Thoracic aorta (tissue), 1 donor: ENCODE measurements around a stretch of chr13.

DNA sequence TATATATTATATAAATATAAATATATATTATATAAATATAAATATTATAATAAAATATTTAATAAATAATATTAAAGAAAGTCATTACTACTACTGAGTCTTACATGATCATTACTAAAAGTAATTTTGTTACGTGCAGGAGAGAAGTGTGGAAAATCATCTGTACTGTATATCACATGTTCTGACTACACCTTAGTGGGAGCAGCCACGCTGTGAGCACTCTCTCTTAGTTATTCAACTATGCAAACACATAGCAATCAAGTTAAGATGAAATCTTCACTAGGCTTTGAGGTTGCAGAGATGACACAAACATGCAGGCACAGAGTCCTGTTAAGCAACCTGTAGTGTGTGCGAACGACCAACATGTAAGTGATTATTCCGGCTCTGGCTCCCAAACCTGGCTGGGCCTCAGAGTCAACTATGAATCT, 91.6 kb downstream of the IRS2 start:
- RAMPAGE, long total RNA, result no peak

DNA sequence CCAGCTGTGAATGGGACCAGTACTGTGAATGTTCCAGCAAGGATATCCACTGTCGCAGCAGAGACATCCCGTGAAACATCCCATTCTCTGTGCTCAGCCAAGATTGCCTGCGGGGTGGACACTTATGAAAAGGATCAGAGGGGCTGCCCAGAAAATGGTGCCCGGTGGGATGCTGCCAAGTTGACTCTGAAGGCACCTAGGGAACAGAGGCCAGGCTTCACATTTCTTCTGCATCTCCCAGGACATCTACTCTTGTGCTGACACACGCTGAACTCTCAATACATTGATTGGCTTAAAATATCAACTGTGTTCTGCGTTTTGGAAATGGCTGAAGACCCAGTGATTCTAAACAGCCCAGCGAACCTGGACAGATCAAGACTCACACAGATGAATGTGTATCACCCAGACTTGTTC, 15.8 kb downstream of the IRS2 start:
- RAMPAGE, long total RNA, result no peak

DNA sequence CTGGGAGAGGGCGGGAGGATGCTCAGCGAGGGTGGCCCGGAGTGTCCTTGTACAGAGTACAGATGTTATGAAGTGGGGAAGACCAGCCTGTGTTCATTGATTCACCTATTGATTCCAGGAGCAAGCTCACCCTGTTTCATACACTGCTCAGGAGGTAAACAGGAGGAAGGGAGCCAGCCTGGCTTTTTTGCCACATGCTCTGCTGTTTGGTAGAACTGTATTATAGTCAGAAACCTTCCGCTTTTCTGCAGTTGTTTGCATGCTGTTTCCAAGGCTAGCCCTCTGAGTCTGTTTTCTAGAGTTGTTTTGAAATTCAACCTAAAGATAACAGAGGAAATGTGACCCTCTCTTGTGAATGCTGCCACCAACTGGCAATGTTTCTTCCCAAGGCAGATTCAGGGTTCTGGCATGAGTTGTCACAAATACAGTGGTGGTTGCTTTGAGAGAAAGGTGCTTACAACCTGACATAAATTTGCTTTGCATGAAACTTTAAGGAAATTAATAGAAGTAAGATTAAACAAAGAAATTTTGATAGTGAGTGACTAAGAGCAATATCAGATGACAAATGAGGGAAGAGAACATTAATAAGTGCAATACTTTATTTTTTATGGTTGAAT, 4.9 kb upstream of the IRS2 start:
- RAMPAGE, long total RNA, result no peak

- RAMPAGE, long total RNA, result no peak
Observed at GRCh38 chr13:110024120-110024376, 237.7 kb upstream of the IRS2 start.

- RAMPAGE, long total RNA, result no peak
Observed at GRCh38 chr13:110128401-110128961, 178.5 kb downstream of the COL4A1 start.

DNA sequence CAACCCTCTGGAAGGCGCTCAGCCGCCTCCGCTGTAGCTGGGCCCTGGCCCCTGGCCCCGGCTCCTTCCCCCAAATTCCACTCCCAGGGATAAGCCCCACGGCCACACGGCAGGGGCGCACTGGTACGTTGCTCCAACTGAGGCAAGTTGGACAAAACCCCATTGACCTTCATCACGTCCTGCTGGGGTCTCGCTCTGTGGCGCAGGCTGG, 58.7 kb downstream of the COL4A1 start:
- RAMPAGE, long total RNA, result no peak

- RAMPAGE, long total RNA, result no peak
Observed at GRCh38 chr13:110264436-110265172, 42.4 kb downstream of the COL4A1 start.

GRCh38 chr13:110282439-110282976, 24.4 kb downstream of the COL4A1 start:
- RAMPAGE, long total RNA, result no peak

DNA sequence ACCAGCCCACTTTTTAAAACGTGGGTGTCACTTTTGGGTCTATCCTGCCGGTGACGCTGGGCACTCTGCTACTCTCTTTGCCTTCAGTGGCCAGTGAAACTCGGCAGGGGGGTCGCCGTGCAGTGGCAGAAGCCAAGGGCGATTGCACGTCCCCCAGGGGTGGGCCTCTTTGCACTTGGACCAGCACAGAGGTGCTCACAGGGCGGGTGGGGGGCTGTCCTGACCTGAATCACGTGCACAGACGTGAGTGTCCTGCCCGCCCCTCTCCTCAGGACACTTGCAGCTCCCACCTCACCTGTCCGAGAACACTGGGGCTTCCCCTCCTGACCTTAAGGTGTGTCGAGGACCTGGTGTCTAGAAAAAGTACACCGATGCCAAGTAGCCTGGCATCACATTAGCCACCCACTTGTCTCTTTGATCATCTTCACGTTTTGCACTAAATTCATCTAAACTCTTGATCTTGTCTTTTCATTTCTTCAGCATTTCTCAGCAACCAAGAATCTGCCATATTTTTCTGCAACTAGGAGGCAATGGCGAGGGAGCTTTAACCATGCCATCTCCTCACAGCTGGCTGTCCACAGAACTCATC, 16.0 kb downstream of the COL4A1 start:
- RAMPAGE, long total RNA, result no peak

GRCh38 chr13:110301281-110302360, 5.3 kb downstream of the COL4A1 start:
- RAMPAGE, long total RNA, result no peak

GRCh38 chr13:110375871-110376461, 68.9 kb downstream of the COL4A2 start:
- RAMPAGE, long total RNA, result no peak

DNA sequence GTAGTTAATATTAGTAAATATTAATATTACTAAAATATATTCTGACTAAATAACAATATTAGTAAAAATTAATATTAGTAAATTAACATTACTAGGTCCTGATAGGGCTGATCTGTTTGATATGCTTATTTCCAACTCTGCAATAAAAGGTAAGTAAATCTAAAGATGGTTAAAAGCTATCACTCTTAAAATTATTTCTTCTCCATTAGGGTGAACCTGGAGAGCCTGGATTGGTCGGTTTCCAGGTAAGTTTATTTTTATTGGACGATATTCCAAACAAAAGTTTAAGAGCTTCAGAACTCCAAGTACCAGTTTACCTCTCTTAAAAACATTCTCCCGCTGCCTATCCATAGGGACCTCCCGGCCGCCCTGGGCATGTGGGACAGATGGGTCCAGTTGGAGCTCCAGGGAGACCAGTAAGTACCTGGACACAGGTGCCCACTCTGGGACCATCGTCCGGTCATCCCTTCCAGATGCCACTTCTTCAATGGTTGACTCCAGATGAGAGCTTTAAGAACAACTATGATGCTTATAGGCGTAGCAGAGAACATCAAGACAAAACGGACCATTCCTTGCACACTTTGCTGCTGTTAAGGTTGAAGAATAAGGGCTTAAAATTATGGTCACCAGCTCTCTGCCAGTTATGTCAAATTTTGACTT, 123.2 kb downstream of the COL4A2 start:
- RAMPAGE, long total RNA, result start-site peak on the plus strand centred at position 204 of the sequence, 84 bp wide, 56 reads

GRCh38 chr13:110441210-110441619, 120.3 kb downstream of the RAB20 start:
- RAMPAGE, long total RNA, result no peak

GRCh38 chr13:110632205-110632912, 17.0 kb downstream of the NAXD start:
- RAMPAGE, long total RNA, result no peak

GRCh38 chr13:110642151-110643150, 27.1 kb downstream of the NAXD start:
- RAMPAGE, long total RNA, result no peak

DNA sequence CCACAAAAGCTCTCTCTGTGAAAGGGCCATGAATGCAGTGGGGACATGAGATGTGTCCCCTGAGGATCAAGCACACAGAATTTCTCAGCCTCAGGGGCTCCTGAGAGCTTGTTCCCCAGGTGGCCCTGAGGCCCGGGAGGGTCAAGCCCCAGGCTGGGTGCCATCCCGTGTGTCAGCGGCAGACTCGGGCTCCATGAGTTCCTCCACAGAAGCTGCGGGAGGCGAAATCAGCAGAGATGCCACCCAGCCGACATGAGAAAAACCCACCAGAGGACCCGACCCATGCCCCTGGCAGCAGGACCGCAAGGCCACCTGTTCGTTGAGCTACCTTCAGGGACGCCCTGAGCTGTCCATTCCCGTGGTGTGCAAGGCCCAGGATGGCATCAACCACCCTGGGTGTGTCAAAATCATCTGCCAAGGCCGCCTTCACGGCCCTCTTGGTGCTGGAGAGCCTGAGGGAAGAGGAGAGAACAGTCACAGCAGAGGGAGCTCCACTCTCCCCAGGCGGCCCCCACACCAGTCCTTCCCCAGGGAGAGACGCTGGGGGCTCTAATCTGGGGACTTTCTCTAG, 30.4 kb downstream of the NAXD start:
- RAMPAGE, long total RNA, result no peak

DNA sequence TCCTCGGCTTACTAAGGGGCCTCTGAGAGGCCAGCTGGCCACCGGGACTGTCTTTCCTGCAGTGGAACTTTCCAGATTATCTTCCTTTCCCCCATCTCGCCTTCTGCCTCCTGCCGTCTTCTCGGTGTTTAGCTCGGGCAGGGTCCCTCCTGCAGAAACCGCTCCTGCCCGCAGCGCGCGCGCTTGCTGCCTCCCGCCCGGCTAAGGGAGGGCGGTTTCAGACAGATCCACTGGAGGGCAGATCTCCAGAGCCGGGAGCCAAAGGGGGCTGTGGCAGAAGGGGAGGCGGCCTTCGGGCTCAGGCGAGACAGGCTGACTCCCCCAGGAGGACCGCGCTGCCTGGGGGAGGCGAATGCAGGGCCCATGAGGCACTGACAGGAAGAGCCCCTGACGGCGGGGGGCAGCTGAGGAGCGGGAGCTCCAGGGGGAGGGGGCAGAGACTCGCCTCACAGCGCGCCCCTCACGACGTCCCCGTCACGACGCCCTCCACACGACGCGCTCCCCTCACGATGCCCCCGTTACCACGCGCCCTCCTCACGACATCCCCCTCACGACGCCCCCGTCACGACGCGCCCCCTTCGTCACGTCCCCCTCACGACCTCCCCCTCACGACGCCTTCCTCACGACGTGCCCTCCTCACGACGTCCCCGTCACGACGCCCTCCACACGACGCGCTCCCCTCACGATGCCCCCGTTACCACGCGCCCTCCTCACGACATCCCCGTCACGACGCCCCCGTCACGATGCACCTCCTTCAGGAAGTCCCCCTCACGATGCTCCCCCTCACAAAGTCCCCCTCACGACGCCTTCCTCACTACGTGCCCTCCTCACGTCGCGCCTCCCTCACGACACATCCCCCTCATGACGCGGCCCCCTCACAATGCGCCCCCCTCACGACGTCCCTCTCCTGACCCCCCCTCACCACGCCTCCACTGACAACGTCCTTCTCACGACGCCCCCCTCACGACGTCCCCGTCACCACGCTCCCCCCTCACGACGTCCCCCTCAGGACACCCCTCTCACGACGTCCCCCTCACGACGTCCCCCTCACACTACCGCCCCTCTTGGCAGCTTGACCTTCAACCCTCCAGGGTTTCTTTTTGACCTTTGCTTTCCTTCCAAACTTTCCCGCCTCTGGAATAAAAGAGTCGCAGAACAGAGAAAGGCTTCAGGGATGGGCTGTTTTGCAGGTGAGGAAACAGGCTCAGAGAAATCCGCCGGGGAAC, 99.5 kb downstream of the ING1 start:
- RAMPAGE, long total RNA, result no peak

DNA sequence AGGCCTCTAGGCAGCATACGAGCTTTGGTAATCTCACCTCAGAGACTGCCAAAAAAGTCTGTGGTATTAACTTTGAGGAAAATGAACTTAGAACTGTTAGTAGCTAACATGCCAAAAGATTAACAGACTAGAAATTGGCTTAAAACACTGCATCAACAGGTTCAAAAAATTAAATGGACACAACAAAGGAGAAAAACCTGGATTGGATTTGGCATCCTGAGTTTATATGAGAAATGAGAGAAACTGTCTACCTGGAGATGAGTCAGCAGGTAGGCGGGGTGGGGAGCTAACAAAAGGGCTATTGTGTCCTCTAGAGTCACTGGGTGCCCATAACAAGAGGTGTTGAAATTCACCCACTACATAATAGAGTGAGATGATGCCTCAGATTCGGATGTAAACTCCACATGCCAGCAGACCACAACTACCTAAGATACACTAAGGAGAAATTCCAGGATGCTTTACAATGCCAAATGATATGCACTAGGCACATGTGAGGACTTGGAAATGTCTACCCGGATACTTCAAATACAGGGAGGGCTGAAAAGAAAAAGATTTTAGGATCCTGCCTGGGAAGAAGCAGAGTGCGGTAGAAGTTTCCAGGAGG, 6.4 kb downstream of the ANKRD10 start:
- RAMPAGE, long total RNA, result no peak

GRCh38 chr13:111043543-111043846, 71.6 kb upstream of the ARHGEF7 start:
- RAMPAGE, long total RNA, result no peak

GRCh38 chr13:111187683-111188661, 72.9 kb downstream of the ARHGEF7 start:
- RAMPAGE, long total RNA, result no peak